Airway epithelial cell (primary cell): ENCODE measurements around the gene CENPS.

DNA sequence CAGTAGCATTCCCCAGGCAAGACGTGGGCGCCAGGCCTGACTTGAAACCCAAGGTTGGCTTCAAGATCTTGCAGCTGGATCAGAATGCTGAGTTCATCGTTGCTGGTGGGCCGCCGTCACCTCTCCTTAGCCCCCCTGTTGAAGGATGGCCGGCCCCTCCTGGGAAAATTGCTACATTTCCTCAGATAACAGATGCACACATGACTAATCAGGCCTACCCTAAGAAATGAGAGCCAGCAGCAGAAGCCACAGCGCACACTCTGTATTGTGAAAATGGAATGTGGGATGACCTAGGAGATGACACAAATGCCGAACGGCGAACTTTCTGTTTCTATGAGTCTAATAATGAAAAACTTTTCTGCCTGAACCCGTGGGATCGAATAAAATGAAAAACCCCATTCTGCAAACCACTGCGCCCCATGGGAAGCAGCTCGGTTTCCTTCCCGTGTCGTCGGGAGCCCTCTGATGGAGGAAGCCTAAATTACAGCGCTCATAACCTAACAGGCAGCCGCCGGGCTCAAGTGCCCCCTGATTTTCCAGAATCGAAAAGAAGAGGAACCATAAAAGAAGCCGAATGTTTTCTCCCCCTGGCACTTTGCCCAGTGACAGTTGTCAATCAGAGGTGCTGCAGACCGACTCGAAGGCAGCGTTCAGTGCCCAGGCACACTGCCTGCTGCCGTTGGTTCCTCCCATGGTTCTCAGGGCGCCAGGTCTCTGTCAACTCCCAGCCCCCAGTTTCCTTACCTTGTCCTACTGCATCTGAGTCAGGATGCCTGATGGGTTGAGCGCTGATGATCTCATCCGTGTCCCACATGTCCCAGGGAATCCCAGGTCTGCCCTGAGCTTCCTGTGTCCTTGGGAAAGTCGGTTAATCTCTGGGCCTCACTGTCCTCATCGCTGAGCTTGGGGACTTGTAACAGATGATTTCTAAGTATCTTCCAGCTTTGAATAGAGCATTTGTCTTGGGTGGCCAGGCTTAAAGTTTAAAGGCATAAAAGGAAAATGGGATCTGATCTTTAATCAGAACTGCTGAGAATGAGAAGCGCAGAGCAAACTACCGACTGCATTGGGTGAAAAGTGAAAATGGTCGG, 38.1 kb upstream of the H6PD start:
- RAMPAGE, long total RNA: no peak

DNA sequence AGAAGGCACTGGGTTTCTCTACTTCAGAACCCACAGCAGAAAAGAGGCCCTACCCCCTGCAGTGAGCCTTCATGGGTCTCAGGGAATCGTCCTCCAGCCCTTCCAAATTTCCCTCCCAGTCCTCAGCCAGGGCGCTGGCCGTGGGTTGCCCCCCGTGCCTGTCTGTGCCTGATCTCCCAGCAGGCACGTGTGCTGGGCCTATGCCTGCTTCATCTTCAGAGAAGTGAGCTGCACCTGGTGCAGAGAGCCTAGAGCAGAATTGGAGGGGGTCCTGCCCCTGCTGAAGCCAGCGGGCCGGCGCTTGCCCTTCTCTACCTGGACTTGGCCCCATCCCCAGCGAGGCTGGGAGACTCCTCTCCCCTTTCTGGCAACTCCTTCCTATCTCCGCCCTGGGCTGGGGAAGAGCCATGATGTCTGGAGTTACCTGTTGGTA, 14.2 kb downstream of the H6PD start:
- RAMPAGE, long total RNA: no peak

DNA sequence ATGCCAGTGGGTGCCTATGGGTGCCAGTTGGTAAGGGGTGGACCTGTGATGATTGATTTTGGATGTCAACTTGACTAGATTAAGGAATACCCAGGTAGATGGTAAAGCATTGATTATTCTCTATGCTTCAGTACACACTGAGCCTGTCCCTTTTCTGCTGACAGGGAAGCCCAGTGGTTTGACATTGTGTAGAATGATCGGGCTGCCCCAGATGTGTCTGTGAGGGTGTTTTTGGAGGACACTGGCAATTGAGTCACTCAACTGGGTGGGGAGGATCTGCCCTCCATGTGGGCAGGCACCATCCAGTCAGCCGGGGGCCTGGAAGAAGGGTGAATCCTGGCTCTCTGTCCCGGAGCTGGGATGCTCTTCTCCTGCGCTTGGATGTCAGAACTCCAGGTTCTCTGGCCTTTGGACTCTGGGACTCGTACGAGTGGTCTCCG, 9.5 kb downstream of the SPSB1 start:
- RAMPAGE, long total RNA: no peak

DNA sequence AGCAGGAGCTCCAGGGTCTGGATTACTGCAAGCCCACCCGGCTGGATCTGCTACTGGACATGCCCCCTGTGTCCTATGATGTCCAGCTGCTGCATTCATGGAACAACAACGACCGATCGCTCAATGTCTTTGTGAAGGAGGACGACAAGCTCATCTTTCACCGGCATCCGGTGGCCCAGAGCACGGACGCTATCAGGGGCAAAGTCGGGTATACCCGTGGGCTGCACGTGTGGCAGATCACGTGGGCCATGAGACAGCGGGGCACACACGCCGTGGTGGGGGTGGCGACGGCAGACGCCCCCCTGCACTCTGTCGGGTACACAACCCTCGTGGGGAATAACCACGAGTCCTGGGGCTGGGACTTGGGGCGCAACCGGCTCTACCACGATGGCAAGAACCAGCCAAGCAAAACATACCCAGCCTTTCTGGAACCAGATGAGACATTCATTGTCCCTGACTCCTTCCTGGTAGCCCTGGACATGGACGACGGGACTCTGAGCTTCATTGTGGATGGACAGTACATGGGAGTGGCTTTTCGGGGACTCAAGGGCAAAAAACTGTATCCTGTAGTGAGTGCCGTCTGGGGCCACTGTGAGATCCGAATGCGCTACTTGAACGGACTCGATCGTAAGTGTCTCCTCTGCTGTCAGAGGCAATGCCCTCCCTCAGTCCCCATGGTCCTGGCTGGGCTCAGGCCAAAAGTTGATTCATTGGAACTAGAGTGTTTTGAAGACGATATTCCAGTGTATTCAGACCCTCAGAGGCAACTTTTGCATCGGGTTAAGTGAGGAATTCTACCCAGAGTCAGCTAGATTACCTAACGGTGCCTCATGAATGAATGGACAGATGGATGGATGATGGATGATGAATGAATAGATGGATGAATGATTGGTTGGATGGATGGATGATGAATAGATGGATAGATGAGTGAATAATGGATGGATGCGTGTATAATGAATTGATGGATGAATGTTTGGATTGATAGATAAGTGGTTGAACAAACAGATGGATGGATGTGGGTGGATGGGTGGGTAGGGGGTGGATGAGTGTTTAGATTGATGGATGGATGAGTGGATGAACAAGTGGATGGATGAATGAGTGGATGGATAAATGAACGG, 63.6 kb downstream of the SPSB1 start:
- RAMPAGE, long total RNA: no peak

DNA sequence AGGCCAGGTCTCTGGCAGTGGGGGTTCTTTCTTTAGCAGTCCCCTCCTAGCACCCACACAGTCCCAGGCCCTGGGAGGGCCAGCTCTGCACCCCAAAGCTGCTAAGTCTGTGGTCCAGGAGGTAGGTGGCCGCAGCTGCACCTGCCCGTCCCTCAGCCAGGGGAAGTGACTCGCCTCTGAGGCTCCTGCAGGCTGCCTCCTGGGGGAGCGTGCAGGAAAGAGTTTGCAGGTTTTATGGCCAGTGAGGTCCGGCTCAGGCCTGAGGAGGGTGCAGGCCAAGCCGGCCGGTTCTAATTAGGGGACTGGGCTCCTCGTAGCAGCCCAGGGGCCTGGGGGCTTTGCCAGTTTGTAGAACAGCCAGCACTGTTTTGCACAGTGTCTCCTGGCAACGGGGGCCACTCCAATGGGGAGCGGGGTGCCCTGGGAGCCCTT, 107.9 kb downstream of the SPSB1 start:
- RAMPAGE, long total RNA: no peak

DNA sequence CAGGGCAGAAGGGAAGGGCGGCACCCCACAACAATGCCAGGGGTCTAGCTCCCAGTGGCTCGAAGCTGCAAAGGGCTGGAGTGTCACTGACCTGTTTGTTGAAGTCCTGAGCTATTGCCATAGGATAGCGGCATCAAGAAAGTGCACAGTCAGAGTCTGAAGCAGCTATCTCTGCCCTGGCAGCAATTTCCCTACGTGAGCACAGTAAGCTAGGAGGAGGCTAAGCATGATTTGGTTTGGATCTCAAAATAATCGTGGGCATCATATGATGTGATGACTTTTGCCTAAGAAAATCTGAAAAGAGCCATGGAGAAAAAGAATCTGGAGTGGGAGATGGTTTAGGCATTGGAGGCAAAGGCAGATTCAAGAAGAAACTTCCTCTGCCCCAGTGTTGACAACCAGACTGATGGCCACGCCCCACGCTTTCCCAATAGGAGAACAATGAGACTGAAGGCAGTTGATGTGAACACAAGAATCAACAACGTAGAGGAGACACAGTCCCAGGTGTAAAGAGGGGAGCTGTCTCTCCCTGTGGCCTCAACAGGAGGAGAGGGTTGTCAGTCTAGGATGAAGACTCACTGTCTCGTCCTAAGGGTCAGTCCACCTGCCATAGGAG, 100.0 kb upstream of the SLC25A33 start:
- RAMPAGE, long total RNA: no peak

DNA sequence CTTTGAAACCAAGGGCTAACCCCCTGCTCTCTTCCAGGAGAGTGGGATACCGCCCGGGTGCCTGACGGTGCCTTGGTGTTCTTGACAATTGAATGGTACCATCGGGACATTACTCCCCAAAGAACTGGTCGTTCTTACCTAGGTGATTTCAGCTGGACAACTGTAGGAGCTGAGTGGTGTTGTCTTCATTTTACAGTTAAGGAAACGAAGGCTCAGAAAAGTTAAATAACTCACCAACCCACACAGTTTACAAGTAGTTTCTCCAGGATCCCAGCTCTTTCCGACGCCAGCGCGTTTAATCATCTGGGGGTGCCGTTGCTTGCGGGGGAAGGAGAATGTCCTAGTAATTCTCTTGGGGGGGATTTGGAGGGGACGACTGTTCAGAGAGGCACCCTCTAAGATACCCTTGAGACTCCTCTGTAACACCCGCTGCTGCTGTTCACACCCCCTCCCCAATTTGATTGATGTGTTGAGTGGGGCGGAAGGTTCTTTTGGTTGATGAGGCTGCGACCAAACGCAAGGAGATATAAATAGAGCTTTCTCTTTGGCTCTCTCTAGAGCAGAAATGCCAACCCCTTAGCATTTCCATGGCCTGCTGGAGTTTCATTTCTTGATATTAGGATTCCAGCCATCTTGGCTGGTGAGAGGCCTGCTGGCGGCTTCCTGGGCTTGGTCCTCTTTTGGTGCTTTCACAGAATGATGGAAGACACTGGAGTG, 1.8 kb downstream of the PIK3CD start:
- RAMPAGE, long total RNA: no peak

GRCh38 chr1:9731127-9731505, 79.6 kb downstream of the PIK3CD start:
- RAMPAGE, long total RNA: no peak

- RAMPAGE, long total RNA: no peak
Measured at GRCh38 chr1:9852433-9852879, 28.7 kb upstream of the CLSTN1 start.

DNA sequence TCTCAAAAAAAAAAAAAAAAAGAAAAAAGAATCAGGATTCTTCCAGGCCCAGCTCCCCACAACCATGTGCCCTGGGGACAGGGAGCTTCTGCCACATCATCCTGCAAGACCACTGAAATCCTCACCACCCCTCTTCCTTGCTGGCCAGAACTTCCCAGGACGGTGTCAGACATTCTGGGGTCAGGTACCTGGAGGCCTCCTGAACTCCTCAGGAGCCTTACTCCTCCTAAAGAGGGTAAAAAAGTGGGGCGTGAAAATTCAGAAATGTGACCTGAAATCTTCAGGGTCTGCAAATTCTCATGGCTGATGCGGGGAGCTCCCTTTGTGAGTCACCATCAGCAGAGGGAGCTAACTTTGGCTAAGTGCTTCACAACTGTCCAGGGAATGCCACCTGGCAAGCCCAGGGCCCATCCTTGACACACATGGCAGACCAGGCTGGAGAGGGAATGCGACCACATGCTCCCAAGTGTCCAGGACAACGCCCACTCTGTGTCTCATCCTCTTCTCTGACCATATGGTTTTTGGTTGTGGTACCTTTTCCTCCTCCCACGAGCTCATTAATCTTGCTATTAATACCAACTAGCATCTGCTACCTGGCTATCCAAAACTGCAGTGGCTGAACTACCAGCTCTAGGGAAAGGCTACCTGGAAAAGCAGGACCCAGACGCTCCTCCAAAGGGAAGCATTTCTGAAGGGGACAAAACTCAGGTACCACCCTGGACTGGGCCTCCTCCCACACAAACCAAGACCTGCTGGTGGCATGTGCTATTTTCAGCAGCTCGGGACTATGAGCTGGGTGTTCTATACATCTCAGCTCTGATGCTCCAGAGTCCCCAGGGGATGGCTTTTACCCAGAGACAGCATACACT, 37.1 kb upstream of the CLSTN1 start:
- RAMPAGE, long total RNA: no peak

GRCh38 chr1:9877884-9878525, 32.1 kb downstream of the CTNNBIP1 start:
- RAMPAGE, long total RNA: start-site peak on the minus strand at chr1:9877933-9877977, 87 and 28 reads in 2 replicates

GRCh38 chr1:9900241-9901025, 9.6 kb downstream of the CTNNBIP1 start:
- RAMPAGE, long total RNA: no peak

DNA sequence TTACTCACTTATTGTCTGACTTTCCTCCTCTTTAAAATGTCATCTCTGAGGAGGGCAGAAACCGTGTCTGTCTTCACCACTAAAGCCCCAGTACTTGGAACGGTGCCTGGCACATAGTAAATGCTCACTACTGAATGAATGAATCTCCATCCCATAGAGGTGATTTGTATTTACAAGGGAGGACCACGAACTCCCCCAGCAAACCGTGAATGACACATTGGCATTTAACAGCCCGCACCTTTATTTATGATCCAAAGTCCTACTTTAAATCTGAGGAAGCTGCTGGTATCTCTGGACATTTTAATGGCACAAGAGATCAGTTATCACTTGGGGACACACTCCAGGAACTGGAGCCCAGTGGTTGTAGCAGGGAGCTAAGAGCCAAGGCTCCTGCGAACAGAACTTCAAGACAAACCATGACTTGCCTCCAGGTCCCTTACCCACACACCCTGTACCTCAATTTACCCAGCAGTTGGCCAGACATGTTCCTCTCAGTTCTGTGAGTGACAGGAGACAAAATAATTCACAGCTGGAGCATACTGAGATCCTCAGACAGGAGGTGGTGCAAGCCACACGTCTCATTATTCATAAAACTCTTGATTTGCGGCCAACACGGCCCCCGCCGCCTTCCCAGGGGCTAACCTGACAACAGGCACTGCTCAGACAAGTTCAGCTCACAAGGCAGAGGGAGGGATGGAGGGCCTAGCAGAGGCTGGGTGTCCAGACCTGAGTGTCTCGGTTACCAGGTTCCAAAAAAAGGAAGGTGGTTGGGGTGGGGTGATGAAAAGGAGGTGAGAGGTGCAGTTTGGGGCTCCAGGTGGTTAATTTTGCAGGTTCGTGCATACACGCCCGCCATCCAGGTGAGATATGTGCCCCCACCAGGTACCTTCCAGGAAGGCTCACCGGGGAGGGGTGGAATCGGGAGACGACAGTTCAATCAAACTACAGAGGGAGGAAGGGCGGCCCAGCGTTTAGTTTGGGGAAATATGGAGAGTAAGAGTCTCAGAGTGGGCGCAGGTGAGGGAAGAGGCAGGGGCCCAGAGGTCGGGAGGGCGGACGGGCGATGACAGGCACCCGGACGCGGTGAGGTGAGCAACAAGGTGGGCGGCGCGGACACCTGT, 966 bp downstream of the CTNNBIP1 start:
- RAMPAGE, long total RNA: no peak

- RAMPAGE, long total RNA: no peak
Measured at GRCh38 chr1:10095246-10095824, 62.6 kb downstream of the UBE4B start.

DNA sequence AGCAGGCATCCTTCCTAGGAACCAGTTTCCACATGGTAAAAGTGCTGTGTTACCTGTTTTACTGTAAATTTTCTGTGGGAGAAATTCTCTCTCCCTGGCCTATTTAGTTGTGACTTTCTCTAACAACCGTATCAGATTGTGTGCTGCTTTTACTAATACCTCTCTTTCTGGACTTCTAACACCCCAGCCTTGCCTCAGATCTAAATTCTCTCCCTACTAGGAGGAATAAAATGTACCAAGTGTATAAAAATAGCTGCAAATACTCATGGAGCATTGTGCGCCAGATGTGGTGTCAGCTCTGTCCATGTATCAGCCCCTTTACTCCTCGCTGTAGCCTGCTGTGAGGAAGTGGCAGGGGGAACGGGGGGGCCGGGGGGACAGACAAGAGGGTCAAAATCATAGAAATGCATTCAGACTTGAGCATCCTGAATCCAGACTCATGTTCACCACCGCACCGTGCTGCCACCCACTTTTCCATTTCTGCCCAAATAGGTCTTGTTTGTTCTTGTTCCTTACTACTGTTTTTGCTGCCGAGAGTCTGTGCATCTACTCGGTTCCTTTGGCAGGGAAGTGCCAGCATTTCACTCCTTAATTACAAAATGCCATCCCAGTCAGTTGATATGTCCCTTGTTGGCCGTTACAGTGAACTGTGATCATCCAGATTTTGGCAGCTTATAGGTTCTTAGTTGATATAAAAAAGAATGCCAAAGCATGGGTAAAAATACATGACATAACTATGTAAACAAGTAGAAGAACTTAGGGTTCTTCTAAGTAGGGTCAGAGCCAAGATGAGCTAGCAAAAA, 76.3 kb downstream of the UBE4B start:
- RAMPAGE, long total RNA: no peak

DNA sequence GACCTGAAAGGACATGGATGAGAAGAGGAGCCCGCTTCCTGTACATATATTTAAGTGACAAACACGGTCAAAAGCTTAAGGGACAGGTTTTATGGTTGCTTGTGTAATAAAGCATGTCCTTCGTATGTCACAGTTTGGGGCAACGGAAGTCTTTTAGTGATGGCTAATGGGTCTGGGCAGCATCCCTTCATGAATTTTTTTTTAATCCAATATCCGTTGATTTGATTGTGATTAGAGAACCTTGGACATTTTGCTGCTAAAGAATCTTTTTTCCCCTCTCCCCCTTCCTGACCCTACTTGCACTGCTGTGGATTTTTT, 30.3 kb upstream of the KIF1B start:
- RAMPAGE, long total RNA: no peak

- RAMPAGE, long total RNA: no peak
Measured at GRCh38 chr1:10310585-10311095, 88.2 kb upstream of the PGD start.

DNA sequence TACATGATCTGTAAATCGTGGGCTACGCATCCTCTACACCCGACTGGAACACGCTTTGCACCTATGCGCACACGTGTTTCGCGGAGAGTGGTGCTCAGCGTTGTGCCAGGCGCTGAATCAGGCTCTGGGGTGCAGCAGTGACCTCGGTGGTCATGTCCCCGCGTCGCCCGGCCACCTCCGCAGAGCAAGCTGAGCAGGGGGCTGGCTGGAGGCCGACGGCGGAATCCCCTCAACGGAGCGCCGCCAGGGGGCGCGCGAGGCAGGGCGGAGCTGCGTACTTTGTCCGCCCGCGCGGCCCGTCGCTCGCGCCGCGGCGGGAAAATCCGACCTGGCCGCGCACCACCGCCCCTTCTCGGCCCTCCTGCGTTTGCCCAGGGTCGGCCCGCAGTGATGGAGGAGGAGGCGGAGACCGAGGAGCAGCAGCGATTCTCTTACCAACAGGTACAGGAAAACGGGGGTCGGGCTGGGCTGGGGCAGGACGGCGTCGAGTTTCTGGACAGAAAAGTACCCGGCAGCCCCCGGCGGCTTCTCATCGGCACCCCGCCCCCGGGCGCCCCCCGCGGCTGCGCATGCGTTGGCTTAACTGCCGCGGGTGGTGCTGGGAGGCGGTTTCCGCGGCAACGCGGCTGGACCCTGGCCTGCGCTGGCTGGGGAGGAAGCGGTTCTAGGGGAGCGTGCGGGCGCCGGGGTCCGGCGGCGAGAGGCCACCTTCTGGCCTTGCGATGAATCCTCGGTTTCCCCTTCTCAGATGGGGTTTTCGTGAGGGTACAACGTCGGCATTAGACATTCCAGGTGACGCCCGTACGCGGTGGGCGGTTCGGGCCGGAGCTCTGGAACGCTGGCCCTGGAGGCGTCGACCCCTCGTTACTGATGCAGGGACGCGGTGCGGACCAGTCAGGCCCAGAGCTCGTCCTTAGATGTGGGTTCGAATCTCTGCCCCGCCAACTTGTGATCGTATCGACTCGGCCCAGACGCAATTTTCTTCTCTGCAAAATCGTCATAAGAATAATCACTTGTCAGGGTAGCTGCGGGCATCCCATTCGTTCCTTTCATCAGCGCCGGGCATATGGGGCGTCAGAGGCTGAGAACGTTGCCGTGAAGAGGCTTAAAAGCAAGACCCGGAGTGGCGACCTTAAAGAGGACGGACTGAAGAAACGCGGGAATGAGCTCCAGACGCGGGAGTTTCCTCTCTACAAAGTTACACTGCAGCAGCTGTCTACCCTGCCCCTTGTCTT, at the start of gene CENPS:
CENPS (plus strand) TSS at position 306 of the 1,235 bp plus-strand sequence.
- RAMPAGE, long total RNA: start-site peak on the plus strand centred at position 346 of the sequence, 49 bp wide, 222 and 67 reads in 2 replicates

DNA sequence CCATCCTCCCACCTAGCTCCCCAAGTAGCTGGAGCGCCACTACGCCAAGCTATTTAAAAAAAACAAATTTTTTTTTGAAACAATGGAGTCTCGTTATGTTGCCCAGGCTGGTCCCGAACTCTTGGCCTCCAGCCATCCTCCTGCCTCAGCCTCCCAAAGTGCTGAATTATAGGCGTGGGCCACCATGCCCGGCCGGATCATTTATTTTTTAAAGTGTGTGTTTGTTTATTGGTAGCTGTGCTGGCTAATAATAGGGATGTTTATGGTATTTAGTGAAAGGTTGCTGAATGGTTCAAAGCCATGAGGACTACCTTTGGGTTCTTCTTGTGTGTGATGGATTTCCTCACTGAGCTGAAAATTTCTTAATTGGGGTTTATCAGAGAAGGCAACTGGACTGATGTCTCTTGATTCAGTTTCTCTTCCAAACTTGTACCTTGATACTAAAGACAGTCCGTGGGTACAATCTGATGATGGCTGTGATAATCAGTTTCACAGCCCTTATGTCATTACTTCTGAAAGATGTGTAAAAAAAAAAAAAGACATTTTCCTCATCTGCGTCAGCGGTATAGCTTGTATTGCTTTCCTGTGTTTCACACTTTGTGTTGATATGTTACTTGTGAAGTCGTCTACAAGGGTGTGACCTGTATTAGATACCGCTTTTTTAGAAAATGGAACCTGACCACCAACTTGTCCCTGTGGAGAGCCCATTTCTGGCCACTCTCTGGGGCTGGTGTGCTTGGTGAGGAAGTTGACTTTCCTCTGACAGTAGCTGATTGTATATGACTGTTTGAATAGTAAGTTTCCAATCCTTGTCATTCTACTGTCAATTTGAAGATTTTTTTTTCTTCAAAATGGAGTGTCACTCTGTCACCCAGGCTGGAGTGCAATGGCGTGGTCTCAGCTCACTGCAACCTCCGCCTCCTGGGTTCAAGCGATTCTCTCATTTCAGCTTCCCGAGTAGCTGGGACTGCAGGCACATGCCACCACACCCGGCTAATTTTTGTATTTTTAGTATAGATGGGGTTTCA, 50.4 kb downstream of the PEX14 start:
- RAMPAGE, long total RNA: no peak

- RAMPAGE, long total RNA: no peak
Measured at GRCh38 chr1:10665043-10665721, 131.3 kb downstream of the CASZ1 start.